A375 (cell line): Measurements from ENCODE around the gene ALG8.

DNA sequence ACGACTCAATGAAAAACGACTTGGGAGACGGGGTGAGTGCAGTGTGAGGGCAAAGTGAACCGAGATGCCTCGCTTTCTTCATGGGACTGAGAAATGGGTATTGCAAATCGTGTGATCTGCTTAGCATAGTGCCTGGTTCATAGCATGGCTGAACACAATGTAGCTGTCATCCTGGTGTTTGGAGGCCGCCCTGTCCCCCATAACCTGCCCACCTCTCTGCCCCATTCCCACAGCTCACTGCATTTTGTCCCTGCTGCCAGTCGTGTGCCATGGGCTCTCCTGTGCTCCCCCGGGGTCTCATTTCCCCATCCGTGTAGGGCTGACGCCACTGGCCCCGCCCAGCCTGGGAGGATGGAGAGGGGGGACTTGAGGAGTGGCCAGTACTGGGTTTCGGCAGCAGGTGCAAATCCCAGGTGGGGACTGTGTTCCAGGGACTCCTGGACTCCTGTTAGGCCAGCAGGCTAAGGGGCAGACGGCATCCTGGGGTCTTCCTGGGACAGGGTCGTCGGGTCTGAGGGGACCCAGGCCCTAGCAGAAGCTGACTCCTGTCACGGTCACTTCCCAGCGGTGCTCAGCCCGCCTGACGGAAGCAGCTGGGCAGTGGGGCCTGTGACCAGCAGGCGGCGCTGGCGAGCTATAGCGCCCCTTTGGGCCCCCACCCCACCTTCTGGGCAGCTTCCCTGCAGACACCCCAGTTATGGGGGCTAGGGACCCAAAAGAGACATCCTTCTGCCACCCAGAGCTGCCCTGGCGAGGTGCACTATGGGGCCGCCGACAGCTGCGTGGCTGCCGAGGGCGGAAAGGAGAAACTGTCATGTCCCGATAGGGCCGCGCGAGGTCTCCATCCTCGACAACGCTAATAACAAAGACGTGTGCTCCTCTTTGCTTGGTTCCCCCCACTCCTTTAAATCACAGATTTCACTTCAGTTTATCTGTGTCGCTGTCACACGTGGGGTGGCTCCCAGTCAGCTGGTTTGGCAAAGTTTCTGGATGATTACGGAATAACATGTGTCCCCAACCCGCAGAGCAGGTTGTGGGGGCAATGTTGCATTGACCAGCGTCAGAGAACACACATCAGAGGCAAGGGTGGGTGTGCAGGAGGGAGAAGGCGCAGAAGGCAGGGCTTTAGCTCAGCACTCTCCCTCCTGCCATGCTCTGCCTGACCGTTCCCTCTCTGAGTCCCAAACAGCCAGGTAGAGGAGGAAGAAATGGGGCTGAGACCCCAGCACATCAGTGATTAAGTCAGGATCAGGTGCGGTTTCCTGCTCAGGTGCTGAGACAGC, 922 bp upstream of the MYO7A start:
- RAMPAGE, long total RNA: no peak

DNA sequence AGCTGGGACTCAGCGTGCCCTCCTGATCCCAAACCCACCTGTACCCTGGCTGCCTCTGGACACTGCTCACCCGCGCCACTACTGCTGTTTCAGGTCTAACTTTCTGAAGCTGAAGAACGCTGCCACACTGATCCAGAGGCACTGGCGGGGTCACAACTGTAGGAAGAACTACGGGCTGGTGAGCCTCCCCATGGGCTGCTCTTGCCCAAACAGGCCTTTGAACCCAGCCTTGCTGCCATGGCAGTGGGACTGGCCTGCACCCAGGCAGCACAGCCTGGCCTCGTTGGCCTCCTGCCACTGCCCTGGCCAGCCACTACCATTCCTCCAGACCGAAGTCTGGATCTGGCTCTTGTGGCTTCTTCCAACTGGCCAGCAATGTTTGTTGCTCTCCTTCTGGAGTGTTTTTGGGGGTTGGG, 50.9 kb downstream of the MYO7A start:
- RAMPAGE, long total RNA: no peak

DNA sequence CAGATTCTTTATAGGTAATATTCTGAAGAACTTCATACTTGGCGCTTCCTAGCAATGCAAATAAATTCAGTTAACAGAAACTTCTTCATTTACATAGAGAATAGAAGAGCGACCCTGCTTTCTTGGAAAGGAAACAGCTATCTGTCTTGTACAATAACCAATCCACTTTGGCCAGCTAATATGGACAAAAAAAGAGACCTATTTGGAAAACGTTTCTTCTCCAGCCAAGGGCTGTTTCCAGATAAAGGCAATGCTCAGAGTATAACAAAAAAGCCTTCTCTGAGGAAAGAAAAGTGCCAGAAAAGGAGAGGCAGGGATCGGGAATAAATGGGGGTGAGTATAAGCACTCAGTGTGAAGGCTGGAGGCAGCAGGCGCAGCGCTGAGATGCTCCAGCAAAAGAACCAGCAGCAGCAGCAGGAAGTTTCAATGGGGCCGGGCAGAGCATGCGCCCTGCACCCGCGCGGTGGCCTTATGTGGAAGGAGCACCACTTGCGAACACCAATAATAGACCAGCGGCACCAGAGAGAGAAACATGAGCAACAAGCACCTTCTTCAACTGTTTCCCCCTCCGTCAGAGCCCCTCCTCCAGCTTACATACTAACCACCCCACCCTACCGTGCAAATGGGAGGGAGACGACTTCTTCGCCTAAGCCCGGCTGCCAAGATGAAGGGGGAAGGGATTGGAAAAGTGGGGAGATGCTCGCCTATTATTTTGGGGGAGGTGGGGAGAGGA, 1.3 kb downstream of the RSF1 start:
- RAMPAGE, long total RNA: no peak

DNA sequence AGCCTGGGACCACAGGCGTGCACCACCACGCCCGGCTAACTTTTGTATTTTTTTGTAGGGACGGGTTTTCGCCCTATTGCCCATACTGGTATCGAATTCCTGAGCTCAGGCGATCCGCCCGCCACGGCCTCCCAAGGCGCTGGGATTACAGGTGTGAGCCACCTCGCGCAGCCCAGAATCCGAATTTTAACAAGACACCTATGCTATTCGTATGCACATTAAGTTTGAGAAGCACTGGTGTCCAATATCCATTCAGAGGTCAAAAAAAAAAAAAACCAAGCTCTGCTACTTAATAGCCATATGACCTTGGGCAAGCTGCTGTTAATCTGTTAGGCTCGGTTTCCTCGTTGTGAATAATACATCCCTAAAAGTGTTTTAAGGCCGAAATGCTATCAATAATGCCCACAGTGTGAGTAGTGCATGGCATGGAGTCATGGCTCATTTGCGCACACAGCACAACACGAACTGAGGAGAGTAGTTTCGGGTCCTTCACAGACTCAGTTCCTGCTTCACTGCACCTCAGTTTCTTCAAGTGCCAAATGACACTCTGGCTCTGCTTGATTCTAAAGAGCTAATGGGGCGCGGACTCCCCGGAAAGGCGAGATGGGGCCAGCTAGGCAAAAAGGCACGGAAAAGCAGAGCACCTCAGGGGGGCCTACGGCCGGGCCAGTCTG, 672 bp downstream of the NDUFC2 start:
- RAMPAGE, long total RNA: no peak

DNA sequence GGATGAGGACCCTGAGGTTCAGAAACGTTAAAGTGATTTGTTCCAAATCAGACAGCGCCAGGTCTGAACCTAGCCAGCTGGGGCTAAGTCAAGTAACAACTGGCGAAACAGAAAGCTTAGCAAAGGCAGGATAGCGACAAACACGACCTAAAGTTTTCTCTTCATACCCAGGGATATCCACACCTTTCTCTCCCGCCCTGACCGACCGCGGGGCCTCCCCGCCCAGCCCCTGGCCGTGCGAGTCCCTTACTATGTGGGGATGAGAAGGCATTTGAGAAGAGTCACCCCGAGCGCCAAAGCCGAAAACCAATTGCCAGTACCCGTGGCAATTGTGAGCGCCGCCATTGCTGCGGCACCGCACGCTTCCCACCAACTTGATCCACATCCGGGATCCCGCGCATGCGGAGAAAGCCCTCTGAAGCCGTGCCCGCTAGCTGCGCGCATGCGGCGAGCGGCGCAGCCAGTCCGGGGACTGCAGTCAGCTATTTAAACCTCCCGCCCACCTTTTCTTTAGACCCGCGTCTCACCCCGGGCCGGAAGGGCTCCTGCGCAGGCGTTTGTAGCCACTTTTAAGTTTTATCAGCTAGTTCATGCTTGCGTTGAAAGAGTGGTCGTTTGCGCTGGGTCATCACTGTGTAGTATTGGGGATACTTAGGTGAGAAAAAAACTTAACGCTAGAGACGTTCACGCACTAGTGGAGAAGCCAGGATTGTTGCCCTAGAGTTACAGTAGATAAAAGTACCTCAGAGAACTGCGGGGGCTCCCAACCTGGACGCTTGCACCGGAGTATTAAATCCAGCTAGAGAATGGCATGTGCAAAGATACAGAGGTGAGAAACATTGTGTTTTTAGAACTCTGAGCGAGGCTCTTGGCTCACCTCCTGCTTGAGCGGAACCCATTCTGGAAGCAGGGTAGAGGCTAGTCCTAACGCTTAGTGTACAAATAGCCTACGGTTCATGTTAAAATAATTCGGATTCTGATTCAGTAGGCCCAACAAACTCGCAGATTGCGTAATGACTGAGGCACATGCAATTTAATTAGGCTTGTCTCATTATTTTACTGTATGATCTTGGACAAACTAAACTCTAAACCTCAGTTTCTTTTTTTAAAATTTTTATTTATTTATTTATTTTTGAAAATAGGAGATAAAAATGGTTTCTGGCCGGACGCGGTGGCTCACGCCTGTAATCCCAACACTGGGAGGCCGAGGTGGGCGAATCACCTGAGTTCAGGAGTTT, at the start of gene ALG8:
ALG8 (minus strand) TSS at position 383 of the 1,238 bp plus-strand sequence.
- RAMPAGE, long total RNA: start-site peak on the minus strand centred at position 369 of the sequence, 53 bp wide, 55 and 49 reads in 2 replicates

GRCh38 chr11:78163752-78164179, 24.3 kb upstream of the ALG8 start:
- RAMPAGE, long total RNA: no peak

- RAMPAGE, long total RNA: no peak
These were observed 95.4 kb downstream of the USP35 start for GRCh38 chr11:78283717-78284841.

DNA sequence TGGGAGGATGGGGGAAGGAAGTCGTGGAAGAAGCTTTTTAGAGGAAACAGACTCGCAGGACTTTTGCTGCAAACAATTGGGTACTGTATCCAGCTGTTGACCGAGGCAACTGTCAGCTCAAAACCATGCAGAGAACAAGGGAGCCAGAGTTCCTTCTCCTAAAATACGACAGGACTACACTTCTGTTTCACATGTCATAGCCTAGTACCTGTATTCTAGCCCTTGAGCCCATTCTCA, 66.7 kb downstream of the GAB2 start:
- RAMPAGE, long total RNA: no peak

- RAMPAGE, long total RNA: no peak
These were observed 46.9 kb downstream of the GAB2 start for GRCh38 chr11:78370592-78371262.

DNA sequence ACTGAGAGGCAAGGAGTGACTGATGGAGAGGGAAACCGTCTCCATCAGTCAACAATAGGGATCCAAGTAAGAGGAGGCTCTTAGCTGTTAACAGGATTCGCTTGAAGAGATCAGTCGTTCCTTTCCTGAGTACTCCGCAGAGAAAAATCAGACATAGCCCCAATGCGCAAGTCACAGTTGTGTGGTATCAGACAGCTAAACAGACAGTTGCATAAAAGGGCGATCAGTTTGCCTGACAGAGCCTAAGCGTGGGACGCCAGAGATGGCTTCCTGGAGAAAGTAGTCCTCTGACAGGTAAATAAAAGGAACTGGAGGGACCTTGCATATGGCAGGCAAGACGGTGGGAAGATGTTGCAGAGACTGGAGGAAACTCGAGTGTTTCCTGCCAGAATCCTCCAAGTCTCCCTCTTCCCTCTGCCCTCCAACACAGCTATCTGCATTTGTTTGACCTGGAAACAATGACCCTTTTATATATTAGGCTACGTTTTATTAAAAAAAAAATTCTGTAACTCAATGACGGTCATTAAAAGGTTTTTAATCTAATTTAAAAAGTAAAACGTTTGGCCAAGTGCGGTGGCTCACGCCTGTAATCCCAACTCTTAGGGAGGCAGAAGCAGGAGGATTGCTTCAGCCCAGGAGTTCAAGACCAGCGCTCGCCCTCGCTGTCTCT, 518 bp upstream of the NARS2 start:
- RAMPAGE, long total RNA: no peak

GRCh38 chr11:78661993-78662247, 87.3 kb upstream of the NARS2 start:
- RAMPAGE, long total RNA: no peak

- RAMPAGE, long total RNA: no peak
These were observed 150.3 kb upstream of the NARS2 start for GRCh38 chr11:78724950-78725404.

DNA sequence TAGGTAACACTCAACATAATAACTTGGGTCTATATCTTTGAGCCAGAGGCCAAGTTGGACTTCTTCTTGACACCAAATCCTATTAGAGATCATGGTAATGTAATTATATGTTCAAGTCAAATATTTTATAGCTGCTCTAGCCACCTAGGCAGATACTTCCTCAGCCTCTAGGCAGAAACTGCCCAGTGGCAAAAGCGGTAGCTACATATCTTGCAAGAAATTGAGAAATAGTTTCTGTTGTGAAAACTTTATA, 253.8 kb upstream of the NARS2 start:
- RAMPAGE, long total RNA: no peak

DNA sequence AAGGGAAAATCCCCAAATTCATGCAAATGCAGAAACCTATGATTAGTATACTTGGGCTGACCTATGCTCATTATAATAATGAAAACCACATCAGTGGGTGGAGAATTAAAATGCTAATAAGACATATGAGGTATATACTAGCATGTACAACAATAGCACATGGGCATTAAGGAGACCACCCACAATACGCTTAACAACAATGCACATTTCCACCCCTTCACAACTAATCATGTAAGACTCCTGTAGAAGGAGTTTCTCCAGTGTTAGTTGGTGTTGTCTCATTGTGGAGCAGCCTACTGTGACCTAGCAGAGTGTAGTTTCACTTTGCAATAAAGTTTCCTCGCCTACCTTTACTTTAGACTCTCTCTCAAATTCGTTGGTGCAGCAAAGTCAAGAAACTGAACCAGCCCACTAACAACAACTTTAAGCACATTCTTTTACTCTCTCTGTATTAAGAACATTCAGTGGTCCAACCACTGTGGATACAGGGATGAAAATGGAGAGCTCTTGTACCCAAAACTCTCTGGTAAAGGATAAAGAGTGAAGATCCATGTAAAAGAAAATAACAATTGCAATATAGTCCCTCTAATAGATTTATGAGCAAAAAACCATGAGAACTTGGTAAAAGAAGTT, 863.6 kb downstream of the FAM181B start:
- RAMPAGE, long total RNA: no peak

DNA sequence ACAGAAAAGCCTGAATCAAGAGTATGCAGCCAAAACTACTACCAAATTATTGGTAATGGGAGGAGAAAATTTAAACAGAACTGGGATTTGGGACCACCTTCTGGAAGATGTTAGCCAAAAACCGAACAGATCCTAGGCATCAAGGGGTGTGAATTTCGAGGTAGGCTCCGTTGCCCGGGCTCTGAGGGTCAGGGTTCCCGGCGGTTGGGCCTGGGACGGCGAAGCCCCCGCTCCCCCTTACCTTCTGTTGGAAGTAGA, 307 bp downstream of the PRCP start:
- RAMPAGE, long total RNA: no peak

DNA sequence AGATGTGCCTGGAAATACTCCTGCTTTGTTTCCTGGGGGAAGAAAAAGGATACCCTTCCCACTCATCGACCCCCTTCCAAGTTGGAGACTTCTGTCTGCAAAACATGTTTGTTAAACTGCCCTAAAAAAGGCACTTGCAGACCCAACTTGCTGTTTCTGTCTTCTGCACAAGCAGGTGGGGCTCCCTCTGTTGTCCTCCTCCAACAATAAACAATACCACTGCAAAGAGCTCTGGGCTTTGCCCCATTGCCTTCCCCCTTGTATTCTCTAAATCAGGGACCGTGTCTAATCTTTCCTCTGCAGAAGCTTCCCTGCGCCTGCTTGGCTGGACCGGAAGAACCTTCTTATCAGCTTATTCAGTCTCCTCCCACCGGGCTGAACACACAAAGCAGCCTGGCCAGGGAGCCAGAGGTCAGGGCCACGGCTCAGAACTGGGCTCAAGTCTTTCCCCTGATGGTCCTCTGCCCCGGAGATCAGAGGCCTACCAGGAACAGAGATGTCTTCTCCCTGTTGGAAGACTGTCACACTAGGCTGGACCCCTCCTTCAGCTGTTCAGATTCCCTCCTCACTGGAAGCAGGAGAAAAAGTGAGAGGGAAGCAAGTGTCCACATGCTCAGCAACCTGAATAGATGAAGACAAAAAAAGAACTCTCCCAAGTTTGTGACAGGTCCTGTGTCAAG, 63.8 kb downstream of the RAB30 start:
- RAMPAGE, long total RNA: no peak

- RAMPAGE, long total RNA: no peak
These were observed 46.4 kb downstream of the RAB30 start for GRCh38 chr11:83025141-83025764.

- RAMPAGE, long total RNA: no peak
These were observed 12.4 kb downstream of the PCF11 start for GRCh38 chr11:83169033-83170087.

- RAMPAGE, long total RNA: no peak
These were observed 934 bp upstream of the ANKRD42 start for GRCh38 chr11:83192611-83192945.

DNA sequence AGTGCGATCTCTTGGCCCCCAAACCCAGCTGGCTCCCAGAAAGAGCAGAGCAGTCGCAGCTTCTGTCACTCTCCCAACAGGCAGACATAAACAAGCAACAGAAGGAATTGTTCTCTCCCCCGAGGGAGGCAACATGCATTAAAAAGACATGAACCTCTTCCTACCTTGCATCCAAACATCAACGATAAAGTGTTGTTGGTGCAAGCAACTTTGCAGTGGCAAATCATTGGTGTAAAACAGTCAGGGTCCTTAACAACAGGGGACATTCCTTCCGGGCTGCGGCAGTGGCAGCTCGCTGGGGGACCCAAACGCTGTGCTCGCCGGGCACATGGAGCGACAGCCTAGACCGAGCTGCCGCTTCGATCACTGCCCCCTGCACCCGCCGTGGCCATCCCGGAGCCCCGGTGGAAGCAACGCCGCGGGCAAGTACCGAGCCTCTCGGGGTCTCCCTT, 907.0 kb downstream of the DLG2 start:
- RAMPAGE, long total RNA: no peak